Cardiac fibroblast (primary cell): ENCODE data around the gene WNT3.

- RRBS = no CpG with 5 or more reads among the region's 1 CpG
These were observed 107.3 kb downstream of the WNT3 start for GRCh38 chr17:46711221-46711566.

DNA sequence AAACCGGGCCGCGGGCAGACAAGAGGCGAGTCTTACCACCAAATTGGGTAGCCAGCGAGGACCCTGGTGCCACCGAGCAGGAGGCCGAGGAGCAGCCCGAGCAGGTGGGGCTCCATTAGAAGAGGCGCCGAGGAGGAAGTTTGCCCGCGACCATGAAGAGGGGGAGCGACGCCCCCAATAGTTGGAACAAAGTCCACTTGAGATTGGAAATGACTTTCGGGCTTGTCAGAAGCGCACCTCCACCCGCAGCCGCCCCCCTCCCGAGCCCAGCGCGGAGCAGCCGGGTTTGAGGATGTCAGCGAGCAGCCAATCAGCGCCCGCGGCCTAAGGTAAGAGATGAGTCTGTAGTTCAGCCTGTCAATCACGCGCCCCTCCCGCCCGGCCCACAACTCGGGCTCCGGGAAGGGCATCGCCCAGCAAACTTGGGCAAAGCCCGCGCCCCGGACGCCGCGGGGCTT, at the start of gene WNT3:
Gene WNT3 (minus strand): TSS at position 211 of the 458 bp plus-strand sequence.
- RRBS = 3% methylated on average over 11 of the region's 39 CpGs

DNA sequence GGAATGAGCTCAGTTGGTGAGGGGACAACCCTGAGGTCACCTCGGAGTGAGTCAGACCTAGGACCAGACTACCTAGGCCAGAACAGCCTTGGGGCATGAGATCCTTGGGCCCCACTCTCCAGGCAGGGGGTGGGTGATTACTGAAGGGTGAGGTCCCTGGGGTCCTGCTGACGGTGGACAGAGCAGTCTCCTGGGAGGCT, 15.9 kb downstream of the WNT9B start:
- RRBS = no CpG with 5 or more reads among the region's 2 CpGs

- RRBS = no CpG with 5 or more reads among the region's 6 CpGs
These were observed 17.8 kb downstream of the GOSR2 start for GRCh38 chr17:46940734-46941256.

DNA sequence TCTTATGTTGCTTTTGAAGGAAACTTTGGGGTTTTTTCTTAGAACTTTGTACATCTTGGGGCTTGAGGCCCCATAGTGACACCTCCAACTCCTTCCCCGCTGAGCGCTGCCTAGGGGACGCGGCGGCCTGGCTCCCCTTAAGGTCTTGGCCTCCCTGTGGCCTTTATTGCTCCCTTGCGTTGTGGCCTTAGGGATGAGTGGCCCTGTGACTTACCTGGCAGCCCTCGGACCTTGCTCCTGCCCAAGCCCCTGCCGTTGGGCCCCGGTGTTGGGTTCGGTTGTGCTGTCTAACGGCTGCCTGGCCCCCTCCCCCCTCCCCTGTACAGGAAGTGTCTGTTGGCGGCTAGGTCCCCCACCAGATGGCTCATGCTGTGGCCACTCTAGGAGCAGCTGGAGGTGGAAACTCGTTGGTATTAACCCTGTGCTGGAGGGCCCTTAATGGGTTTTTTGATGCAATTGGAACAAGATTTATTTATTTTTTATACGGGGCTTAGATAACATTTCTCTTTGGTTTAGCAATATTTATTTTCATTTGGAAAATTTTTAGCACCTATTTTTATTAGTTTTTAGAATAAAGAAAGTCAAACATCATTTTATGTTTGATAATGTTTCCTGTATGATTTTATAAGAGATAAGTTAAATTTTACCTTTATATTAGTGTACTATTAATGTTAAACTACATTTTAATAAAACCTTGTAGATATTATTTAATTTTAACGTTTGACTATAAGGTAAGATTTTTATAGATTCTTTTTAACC, 88.3 kb upstream of the RPRML start:
- RRBS = no CpG with 5 or more reads among the region's 15 CpGs

- RRBS = no CpG with 5 or more reads among the region's 4 CpGs
These were observed 70.6 kb downstream of the CDC27 start for GRCh38 chr17:47118541-47118945.

- RRBS = no CpG with 5 or more reads among the region's 2 CpGs
These were observed 36.4 kb downstream of the CDC27 start for GRCh38 chr17:47152444-47153260.

GRCh38 chr17:47276358-47276854, 22.8 kb downstream of the ITGB3 start:
- RRBS = no CpG with 5 or more reads among the region's 3 CpGs

DNA sequence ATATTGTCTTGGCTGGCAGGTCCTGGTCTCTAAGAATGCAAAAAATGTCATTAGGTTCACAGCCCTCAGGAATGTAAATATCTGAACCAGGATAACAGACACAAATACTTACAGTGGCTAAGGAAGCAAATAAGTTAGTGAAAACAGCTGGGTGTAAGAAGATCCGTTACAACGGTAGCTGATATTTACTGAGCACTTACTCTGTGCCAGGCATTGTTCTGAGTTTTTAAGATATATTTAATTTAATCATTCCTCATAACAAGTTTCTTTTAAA, 18.1 kb upstream of the EFCAB13 start:
- RRBS = no CpG with 5 or more reads among the region's 2 CpGs

GRCh38 chr17:47438119-47439413, 92.3 kb upstream of the NPEPPS start:
- RRBS = no CpG with 5 or more reads among the region's 16 CpGs

DNA sequence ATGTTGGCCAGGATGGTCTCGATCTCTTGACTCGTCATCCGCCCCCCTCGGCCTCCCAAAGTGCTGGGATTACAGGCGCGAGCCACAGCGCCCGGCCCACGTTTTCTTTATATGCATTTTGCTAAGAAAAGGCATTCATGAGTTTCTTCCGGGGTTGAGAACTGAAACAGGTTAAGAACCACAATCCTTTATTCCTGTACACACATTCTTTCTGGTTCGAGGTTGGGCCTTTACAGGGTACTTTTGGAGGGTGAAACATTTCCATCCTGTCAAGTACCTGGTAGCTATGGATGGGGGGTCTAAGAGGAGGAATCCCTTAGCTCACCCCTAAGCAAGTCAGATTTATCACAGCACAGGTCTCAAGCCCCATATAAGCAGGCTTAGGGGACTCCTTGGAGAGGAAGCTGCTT, 1.1 kb upstream of the KPNB1 start:
- RRBS = 28% methylated on average over 3 of the region's 11 CpGs

DNA sequence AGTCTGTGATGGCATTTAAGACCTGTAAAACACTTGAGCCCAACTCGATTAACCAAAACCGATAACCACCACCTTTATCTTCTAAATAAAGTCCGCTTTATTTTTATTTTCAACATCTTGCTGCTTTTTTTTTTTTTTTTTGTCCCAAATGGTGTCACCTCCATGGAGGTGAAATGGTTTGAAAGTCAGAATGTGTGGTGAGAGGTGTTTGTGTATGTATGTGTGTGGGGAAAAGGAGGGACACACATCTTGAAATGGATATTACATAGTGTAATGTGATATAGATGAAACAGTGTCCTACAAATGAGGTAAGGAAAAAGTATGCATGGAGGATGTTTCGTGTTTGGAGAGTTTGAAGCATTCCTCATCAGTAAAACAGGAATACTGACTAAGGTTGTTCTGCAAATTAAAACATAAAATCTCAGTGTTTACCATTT, 8.6 kb upstream of the TBKBP1 start:
- RRBS = no CpG with 5 or more reads among the region's 4 CpGs

DNA sequence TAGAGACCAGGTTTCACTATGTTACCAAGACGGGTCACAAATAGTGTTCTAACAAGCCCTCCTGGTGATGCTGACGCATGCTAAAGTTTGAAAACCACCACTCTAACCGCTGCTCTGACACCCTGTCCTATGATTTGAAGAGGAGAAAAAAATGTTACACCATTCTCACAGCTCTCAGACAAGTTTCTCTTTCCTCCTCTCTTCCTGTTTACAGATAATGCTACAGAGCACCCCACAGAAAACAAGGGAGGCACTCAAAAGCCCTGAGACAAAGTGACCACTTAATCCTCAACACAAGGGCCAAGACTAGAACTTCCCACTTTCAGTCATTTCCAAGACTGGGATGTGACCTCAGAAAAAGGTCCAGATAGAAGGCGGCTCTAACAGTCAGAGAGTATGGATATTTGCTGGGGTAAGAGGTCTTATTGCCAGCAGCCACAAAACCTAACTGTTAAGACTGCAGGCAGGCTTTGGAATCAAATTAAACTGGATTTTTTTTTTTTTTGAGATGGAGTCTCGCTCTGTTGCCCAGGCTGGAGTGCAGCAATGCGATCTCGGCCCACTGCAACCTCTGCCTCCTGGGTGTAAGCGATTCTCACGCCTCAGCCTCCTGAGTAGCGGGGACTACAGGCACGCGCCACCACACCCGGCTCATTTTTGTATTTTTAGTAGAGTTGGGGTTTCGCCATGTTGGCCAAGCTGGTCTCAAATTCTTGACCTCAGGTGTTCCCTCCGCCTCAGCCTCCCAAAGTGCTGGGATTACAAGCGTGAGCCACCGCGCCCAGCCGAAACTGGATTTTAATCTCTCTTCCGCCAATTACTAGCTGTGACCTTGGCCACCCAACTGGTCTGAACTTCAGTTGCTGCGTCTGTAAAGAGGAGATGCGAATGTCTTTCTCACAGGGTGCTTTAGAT, 1.1 kb downstream of the MRPL10 start:
- RRBS = no CpG with 5 or more reads among the region's 22 CpGs

- RRBS = no CpG with 5 or more reads among the region's 47 CpGs
These were observed 521 bp upstream of the NFE2L1 start for GRCh38 chr17:48047486-48048190.

DNA sequence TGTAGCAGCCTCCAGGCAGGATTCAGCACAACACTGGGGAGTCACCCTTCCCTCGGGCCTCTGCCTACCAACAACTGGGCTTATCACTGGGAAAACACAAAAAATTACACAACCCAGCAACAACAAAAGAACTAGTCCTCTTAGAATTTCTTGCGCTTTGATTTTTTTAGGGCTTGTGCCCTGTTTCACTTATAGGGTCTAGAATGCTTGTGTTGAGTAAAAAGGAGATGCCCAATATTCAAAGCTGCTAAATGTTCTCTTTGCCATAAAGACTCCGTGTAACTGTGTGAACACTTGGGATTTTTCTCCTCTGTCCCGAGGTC, 12.5 kb downstream of the NFE2L1 start:
- RRBS = no CpG with 5 or more reads among the region's 4 CpGs

GRCh38 chr17:48130333-48130814, 22.8 kb downstream of the SNX11 start:
- RRBS = no CpG with 5 or more reads among the region's 5 CpGs

GRCh38 chr17:48162816-48163671, 55.5 kb downstream of the SNX11 start:
- RRBS = no CpG with 5 or more reads among the region's 6 CpGs

GRCh38 chr17:48472393-48472732, 42.3 kb upstream of the SKAP1 start:
- RRBS = no CpG with 5 or more reads among the region's 2 CpGs

GRCh38 chr17:48543715-48544436, 1.0 kb downstream of the HOXB2 start:
- RRBS = 2% methylated on average over 14 of the region's 31 CpGs